Spinal cord (tissue), 3 donors: ENCODE measurements around a stretch of chr12.

GRCh38 chr12:92147477-92147957 lies 1.9 kb upstream of the BTG1 start:
- PRO-cap: no peak
- RAMPAGE, long total RNA: no peak

DNA sequence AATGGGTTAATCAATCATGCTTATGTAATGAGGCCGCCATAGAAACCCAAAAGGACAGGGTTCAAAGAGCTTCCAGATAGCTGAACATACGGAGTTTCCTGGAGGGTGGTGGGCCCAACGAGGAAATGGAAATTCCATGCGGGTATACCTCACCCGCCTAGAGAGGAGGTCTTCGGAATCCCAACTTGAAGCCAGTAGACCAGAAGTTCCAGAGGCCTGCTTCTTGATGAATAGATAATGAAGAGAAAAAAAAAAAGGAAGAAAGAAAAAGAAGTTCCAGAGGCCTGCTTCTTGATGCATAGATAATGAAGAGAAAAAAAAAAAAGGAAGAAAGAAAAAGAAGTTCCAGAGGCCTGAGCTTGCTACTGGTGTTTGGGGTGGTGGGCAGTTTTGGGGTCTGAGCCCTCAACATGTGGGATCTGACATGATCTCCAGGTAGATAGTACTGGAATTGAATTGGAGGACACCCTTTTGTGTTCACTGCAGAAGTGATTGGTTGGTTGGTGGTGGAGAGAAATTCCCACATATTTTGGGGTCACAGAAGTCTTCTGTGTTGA lies 11.3 kb upstream of the BTG1 start:
- PRO-cap: no peak
- RAMPAGE, long total RNA: no peak

DNA sequence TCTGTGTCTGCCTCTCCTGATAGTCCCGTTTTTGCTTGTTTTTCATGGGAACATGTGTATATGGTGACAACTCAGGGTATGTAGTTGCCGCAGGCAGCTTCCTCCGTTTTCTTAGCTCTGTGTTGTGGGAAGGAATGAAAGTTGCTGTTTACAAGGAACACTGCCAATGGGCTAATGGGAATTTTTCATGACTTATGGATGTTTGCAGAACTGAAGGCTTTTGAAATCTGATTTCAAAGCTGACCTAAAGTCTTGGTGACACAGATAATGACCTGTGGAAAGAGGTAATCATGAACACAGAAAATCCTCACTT lies 146.4 kb upstream of the BTG1 start:
- PRO-cap: no peak
- RAMPAGE, long total RNA: no peak

DNA sequence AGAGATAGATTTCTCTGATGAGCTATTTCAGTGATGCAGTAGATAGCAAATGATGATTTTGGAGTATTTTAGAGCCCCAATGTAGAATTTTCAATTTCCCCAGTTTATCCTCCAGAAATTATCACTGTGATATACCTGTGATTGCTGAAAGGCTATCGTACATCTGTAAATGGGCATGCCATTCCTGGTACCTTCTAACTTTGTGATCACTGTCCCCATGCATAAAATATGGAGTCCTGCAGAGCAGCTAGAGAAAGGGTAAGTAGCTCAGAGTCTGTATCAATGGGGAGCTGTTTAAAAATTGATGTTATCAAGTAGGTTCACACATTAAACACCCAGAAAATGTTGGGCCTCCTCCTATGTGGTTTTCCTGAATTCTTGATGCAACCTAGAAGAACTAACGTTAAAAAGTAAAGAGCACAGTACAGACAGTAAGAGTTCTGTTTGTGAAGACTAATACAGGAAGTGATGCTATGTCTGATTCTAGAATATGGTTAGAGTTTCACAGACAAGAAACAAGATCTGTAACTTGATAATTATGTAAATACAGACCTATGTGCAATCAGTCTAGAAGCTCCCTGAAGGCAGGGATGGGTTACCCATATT lies 214.7 kb upstream of the BTG1 start:
- PRO-cap: no peak
- RAMPAGE, long total RNA: no peak

GRCh38 chr12:92552176-92552375 lies 150.7 kb upstream of the PLEKHG7 start:
- PRO-cap: no peak
- RAMPAGE, long total RNA: no peak

- PRO-cap: no peak
- RAMPAGE, long total RNA: no peak
These were observed 86.8 kb downstream of the EEA1 start for GRCh38 chr12:92842207-92842848.

GRCh38 chr12:92852061-92852450 lies 77.0 kb downstream of the EEA1 start:
- PRO-cap: no peak
- RAMPAGE, long total RNA: no peak

- PRO-cap: no peak
- RAMPAGE, long total RNA: no peak
These were observed 70.8 kb upstream of the EEA1 start for GRCh38 chr12:92999805-93000445.

DNA sequence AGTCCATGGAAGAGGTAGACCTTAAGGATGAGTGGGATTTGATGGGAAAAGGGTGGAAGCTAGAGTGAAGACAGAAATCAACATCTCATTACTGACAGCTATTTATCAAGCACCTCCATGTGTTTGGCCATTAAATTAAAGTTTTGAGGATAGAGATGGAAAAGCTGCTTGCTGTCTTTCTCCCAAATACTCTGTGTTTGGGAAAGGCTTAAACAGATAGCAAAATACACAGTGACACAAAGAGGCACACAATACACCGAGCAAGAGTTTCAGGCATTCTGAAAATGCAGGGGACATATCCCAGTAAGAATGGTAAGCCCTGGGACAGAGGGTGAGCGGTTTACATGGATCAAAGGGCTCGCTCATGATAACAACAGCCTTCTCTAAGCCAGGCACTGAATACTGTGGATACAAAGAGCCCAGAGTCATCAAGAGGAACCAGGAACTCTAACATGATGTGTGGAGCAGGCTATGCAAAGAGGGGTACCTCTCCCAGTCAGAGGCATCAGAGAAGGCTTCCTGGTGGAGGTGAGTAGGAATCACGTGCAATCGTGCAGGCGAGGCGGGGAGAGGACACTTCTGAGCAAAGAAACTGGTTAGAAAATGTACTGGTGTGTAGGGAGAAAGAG lies 76.7 kb upstream of the EEA1 start:
- PRO-cap: no peak
- RAMPAGE, long total RNA: no peak

- PRO-cap: no peak
- RAMPAGE, long total RNA: no peak
These were observed 193.6 kb upstream of the EEA1 start for GRCh38 chr12:93122455-93123306.

DNA sequence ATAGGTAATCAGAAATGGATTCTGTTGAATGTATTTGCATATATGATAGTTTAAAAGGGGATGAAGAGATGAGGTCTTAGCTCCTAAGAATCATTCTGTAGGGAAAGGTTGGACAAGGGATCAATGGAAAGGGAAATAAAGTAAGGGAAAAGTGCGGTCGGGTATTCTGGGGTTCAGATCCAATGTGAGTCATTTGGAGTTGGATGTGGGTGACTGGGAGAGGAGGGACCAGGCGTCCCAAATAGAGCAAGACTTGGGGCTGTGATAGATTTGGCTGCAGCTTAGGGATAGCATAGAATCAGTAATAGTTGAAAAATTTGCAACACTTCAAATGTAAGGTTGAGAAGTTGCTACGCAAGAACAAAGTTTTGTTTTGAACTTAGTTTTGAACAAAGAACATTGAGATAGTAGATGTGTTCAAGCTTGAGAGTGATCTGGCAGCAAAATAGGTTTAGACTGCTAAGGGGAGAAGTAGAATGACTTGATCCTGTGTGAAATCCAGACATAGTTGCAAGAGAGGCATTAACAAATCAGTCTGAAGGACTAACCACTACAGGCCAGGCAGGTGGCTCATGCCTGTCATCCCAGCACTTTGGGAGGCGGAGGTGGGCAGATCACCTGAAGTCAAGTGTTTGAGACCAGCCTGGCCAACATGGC lies 3.8 kb downstream of the NUDT4 start:
- PRO-cap: no peak
- RAMPAGE, long total RNA: no peak

- PRO-cap: no peak
- RAMPAGE, long total RNA: no peak
These were observed 3.5 kb downstream of the UBE2N start for GRCh38 chr12:93438226-93438695.

GRCh38 chr12:93440872-93441453 lies 784 bp downstream of the UBE2N start:
- PRO-cap: no peak
- RAMPAGE, long total RNA: no peak

- PRO-cap: no peak
- RAMPAGE, long total RNA: no peak
These were observed 3.0 kb upstream of the SOCS2 start for GRCh38 chr12:93569320-93570113.

GRCh38 chr12:93571378-93571832 lies 1.1 kb upstream of the SOCS2 start:
- PRO-cap: no peak
- RAMPAGE, long total RNA: start-site peak on the minus strand at chr12:93571688-93571775, 24 and 17 reads in 2 replicates

GRCh38 chr12:93573077-93573298 lies 513 bp downstream of the SOCS2 start:
- PRO-cap: no peak
- RAMPAGE, long total RNA: no peak

- PRO-cap: no peak
- RAMPAGE, long total RNA: no peak
These were observed 30.4 kb downstream of the SOCS2 start for GRCh38 chr12:93602865-93603327.

DNA sequence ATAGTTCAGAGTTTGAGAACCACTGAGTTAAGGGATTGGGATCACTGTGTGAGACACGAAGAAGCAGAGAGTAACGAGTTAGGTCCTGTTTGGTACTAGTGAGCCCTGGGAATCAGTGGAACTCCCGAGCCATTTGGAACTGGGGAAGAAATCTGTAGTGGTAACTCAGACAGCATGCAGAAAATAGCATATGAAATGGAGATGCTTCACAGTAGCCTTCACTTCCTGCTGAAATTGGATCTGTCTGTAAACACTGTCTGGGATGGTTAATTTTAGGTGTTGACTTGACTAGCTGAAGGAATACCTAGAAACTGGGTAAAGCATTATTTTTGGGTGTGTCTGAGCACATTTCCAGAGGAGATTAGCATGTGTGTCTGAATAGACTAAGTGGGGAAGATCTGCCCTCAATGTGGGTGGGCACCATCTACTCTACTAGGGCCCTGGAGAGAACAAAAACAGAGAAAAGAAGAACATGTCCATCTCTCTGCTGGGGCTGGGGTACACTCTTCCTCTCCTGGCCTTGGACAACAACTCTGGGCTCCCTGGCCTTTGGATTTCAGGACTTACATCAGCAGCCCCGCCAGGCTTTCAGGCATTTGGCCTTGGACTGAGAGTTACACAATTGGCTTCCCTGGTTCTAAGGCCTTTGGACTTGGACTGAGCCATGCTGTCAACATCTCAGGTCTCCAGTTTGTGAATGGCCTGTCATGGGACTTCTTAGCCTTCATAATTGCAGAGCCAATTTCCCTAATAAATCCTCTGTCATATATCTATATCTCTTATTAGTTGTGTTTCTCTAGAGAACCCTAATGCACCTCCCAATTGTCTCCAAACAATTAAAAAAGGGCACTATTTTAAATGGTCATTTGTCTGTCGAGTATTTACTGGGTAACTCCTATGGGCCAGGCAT lies 14.0 kb upstream of the CRADD start:
- PRO-cap: no peak
- RAMPAGE, long total RNA: no peak

DNA sequence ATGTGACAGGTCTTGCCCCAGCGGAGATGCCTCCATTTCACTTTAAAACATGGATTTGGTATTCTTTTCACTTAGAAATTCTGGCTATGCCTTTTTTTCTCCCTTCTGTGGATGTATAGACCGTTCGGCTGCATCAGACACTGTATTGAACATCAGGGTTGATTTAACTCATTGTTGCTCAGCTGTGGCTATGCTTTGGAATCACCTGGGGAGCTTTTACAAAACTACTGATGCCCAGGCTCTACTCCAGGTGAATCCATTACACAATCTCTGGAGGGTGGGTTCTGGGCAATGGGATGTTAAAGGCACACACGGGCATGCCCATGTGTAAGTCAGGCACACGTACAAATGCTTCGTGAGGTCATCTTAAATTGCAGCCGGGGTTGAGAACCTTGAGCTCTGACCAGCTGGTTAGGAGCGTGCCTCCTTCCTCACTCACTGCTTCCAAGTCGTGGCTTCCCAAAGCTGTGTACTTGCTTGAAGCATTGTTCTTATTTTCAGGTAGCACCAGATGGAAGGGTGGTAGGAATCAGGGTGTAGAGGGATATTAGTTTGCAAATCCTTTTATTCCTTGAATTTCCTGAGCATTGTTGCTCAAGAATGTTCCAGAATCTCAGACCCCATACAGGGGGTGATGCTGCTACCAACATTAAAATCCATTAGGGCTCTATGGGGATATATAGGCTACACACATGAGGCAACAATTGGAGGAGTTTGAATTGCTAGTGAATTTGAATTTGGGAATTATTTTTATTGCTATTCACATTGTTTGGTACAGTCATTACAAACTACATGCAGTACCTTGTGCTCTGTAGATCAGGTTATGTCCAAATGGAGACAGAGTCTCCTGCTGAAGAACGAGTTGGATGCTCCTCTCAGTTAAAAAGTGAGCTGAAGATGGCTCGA lies 10.3 kb downstream of the CRADD start:
- PRO-cap: no peak
- RAMPAGE, long total RNA: no peak

DNA sequence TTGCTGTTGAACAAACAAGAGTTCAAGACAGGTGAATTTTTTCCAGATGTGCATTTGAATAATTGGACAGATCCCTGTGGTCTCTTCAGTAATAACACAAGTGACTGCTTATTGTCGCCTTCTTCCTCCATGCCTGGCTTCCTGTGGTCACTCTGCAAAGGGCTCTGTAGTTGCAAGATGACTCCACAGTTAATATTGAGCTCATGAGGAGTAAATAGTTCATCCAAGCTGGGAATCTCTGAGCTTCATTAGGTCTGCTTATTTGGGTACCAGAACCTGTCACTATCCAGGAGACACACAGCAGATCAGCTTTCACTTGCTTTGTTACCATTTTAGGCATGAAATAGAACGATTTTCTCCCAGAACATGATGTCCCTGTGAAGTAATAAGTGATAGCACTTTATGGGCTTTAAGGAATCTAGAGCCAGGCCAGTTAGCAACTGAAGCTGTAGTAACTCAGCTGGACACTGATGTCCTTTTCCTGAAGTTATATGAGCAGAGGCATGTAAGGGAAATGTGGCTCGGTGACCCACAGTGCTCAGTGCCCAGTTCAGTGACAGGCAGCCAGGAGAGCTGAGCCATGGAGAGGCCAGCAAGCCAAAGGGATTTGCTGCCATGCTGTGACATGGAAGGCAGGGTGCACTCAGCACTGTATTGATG lies 50.1 kb downstream of the CRADD start:
- PRO-cap: no peak
- RAMPAGE, long total RNA: no peak